Trachea (tissue), 1 donor: Measurements from ENCODE around the genes SCUBE3, ZNF76 and DEF6.

DNA sequence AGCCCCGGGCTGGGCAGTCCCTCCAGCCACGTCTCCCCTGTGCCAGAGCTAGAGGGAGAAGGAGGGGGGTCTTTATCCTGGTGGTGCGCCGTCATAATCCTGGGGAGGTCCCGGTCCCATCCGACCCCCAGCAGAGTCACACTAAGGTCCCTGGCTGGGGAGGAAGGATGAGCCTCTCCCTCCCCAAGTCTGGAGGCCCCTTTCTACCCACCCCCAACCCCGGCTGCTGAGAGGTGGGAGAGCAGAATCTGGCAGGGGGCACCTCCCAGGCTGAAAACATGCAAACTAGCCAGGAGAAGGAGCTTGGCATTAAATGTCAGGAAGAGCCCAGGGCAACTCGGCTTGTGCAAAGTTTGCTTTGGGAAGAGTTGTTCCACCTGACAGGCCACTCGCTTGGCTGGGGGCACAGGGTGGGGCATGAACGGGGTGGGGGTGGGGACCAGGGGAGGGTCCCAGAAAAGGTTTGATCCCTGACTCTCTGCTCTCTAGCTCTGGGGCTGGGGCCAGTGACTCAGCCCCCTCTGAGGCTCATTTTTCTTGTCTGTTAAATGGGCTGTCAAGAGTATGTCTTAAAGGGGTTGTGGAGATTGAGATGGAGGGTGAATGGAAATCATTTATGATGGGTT is 3.0 kb downstream of the SPDEF start:
- PRO-cap = no peak

DNA sequence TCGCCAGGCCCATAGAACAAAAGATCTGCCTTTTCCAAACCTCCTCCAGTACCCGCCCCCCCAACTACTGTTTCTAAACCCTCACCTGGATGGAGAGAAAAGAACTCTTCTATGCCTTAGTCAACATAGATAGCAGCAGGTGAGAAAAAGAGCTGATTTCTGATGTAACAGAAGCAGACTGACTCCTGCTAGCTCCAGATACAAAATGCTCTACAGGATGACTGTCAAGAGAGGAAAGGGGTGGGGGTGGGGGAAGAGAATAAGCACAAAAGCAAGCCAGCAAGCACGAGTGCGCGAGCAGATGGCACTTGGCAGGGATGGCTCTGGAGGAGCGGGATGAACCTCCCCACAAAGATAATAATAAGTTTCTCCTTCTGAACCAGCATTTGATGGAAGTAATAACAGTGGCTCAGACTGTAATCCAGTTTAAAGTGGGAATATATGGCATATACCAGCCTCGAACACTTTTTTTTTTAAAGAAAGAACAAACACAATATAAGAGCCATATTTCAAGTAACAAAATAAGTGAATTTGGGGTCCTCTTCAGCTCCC is 45.6 kb upstream of the SPDEF start:
- PRO-cap = no peak

GRCh38 chr6:34656065-34657082 is 40.2 kb downstream of the ILRUN start:
- PRO-cap = no peak

GRCh38 chr6:34663647-34664236 is 32.8 kb downstream of the ILRUN start:
- PRO-cap = unidirectional peak, plus-strand start at chr6:34664003

GRCh38 chr6:34740311-34741039 is 16.8 kb upstream of the SNRPC start:
- PRO-cap = no peak

- PRO-cap = no peak
Measured at GRCh38 chr6:34791252-34791695, 609 bp upstream of the BLTP3A start.

- PRO-cap = no peak
Measured at GRCh38 chr6:34890385-34890978, 1.4 kb downstream of the ANKS1A start.

DNA sequence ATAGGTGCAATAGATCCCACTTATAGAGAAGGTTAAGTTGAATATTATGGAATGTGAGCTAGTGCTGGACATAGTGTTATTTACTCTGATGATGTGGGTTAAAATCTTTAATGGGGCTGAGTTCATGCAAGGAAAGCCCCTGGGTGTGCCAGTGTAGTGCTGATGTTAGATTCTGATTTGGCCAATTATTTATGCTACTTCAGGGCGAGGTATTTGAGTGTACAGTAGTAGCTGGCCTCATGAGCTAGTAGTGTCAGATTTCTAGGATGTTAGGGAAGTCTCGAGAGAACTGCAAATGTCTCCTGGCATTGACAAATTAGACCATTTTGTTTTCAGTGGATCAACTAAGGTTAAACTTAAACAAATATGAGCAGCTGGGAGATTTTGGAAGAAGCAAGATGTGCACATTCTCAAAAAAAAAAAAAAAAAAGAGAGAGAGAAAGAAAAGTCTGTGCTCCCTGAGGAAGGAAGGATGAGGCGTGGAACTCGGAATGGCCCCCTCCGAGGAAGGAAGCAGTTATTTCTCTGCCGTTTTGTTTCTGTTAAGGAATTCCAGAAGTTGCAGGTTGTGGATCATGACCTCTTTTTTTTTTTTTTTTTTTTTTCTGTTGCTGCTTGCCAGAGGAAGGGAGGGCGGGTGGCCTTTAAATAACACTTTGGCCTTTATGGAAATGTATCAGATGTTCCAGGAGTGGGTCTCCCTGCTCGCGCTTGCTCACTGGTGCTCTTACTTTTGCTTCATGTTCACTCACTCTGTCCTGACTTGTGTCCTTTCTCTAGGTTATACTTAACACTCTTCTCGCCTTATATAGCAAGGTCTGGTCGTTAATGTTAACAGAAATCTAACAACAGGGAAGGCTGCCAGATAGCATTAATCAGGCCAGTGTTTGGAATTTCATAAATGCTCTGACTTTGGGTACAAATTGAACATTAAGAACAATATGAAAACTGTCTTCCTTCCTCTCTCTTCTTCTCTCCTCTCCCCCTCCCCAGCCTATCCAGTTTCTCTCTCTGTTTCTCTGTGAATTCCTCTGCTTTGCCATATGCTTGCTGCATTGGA is 124.5 kb downstream of the TCP11 start:
- PRO-cap = unidirectional peak, plus-strand start at position 679 of the sequence; bidirectional peak, plus-strand start at position 730 of the sequence, minus-strand start at position 755 of the sequence

- PRO-cap = no peak
Measured at GRCh38 chr6:35044055-35044793, 96.9 kb downstream of the TCP11 start.

DNA sequence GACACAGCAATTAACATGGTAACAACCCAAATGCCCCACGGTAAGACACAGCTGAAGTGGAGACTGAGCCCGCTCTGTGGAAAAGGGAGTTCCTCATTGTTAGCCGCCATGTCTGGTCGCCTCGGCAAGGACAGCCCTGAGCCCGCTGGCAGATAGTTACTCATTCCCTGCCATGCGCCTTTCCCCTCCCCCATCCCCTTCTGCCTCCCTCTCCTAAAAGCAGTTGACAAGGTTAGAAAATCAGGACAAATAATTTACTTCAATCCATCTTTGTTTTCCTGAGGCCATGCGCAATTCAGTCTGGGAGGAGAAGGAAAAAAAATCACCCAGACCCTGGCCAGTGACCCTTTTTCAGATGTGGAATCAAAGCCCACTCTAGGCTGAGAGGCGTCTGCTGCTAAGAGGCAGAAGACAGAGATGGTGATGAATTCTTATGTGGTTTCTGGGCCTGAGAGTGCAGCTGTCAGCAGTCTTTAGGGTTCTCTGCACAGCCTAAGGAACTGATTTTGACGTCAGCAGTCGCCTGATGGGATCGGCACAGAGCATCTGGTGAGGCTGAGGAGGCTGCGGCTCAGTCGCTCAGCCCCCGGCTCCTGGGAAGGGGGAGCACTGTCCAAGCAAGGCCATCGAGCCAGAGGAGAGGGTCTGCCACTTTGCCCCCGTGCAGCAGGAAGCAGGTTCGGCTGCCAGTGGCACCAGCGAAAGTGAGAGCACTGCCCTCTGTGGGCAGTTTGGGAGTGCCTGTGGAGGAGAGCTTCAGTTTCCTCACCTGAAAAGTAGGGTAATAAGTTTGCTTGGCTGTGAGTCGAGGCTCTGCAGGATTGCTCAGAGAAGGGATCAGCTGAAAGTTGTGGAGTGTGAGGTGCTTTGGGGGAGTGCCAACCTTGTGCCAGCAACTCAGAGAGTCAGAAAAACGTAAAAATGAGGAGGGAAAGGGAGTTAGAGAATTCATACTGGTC is 92.6 kb downstream of the TCP11 start:
- PRO-cap = bidirectional peak, plus-strand start at position 540 of the sequence, minus-strand start at position 465 of the sequence

DNA sequence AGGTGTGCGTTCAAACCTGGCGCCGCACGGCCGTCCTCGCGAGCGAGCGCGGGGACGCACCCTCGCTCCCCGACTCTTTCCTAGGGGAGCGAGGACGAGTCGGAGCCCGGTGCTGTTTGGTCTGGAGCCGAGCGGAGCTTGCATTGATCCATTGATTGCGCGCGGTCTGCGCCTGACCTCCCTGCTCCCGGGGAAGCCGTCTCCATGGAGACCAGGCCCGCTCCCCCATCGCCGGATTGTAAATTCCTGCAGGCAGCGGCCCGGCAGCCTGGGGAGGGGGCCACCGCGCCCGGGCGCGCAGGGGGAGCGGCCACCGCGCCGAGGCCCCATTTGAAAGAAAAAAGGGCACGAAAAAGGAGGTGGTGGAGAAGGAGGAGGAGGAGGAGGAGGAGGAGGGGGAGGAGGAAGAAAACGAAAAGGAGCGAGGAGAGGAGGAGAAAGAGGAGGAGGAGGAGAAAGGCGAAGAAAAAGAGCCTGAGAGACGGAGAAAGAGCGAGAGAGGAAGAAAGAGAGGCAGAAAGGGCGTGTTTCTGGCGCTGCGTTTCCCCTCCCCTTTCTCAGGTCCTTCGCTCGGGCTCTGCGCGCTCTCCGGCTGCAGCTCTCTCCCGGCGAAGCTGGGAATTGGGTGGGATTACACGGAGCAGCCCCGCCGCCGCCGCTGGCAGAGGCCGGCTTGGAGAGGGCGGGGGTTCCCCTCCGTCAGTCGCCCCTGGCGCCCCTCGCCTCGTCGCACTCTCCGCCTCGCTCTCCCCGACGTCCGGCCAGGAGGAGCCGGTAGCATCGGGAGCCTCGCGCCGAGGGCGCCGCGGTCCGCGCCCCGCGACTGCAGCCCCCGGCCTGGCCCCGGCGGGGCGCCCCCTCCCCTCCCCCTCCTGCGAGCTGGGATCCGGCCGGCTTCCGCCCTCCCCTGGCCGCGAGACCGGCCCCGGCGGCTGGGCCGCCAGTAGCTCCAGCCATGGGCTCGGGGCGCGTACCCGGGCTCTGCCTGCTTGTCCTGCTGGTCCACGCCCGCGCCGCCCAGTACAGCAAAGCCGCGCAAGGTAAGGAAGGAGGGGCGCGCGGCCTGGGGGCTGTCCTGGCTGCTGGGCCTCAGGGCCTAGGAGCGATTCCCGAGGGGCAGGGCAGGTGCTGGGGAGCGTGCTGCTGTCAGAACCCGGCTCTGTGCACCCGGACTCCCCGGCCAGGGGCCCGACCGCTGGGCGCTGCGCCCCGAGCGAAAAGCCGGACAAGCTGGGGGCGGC is at the start of gene SCUBE3:
SCUBE3 (plus strand) TSS at position 493 of the 1,241 bp plus-strand sequence.
- PRO-cap = unidirectional peak, plus-strand start at position 441 of the sequence; unidirectional peak, plus-strand start at position 495 of the sequence

GRCh38 chr6:35258813-35259878 is at the start of gene ZNF76:
Gene ZNF76 (plus strand): TSS chr6:35259735.
- PRO-cap = bidirectional peak, plus-strand start at chr6:35259735, minus-strand start at chr6:35259274

DNA sequence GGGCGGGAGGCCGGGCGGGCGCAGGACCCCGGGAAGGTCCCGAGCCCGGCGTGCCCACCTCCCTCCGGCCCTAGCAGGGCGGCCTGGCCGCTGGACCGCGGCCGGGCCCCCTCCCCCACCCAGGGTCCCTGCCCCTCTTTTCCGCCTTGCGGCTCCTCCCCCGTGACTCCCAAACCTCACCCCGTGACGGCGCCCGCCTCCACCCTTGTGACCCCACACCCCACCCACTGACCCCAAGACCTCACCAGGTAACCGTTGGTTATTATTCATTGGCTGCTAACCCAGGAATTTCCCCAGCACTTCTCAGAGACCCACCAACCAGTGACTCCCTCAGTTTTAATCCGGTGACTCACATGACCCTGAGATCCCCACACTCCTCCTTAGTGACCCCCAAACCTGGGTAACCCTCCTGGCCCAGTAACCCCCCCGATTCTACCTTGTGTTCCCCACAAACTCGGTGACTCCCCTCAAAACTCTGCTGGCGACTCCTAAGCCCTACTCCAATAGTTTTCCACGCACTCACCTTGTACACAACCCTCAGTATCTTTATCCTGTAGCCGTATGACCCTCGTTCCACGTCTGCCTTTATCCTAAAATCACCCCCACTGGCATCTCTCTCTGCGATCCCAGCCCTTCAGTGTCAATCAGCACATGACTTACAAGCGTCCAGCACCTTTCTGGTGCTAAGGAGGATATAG is 493 bp downstream of the ZNF76 start:
- PRO-cap = bidirectional peak, plus-strand start at position 296 of the sequence, minus-strand start at position 171 of the sequence; bidirectional peak, plus-strand start outside the sequence, minus-strand start at position 511 of the sequence

- PRO-cap = no peak
Measured at GRCh38 chr6:35297362-35298014, at the start of gene DEF6. Gene DEF6 (plus strand): TSS chr6:35297818.

- PRO-cap = no peak
Measured at GRCh38 chr6:35311541-35312202, 14.1 kb downstream of the DEF6 start.

GRCh38 chr6:35359912-35360807 is 17.8 kb downstream of the PPARD start:
- PRO-cap = no peak

DNA sequence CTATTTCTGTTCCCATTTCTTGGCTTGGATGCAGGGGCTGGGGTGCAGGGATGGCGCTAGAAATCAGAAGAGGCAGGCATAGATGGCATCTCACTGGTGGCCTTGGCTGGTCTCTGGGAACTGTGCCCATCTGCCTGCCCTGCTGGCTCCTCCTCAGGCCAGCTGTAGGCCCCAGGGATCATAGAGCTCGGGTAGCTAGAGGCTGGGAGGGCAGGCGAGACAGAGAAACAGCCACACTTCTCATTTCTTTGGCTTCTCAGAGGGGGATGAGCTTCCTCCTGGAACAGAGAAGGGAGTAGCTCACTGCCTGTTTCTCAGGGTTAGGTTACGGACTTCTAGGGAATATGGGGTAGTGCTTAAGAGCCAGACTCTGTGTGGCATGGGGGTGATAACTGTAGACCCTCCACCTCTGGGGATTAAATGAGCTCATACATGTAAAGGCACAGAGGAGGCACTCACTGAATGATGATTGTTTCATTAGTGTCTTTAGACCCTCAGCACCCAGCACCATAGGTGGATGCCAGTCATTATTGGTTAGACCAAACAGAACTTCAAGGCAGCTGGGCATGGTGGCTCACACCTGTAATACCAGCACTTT is 18.5 kb downstream of the PPARD start:
- PRO-cap = no peak

GRCh38 chr6:35470247-35470410 is 1.9 kb downstream of the RPL10A start:
- PRO-cap = no peak

- PRO-cap = no peak
Measured at GRCh38 chr6:35474800-35475315, 6.7 kb downstream of the RPL10A start.

GRCh38 chr6:35583815-35584190 is 71.1 kb upstream of the TULP1 start:
- PRO-cap = no peak